H1 (cell line): Measurements from ENCODE around the genes LRRC66, USP46, ERVMER34-1 and RASL11B.

GRCh38 chr4:51858832-51859253 is 15.9 kb downstream of the DCUN1D4 start:
- RRBS = no CpG with 5 or more reads among the region's 2 CpGs
CAGE:
- cytosol, long polyA plus RNA = no peak
- long polyA plus RNA = no peak
- nucleus, long polyA plus RNA = no peak

DNA sequence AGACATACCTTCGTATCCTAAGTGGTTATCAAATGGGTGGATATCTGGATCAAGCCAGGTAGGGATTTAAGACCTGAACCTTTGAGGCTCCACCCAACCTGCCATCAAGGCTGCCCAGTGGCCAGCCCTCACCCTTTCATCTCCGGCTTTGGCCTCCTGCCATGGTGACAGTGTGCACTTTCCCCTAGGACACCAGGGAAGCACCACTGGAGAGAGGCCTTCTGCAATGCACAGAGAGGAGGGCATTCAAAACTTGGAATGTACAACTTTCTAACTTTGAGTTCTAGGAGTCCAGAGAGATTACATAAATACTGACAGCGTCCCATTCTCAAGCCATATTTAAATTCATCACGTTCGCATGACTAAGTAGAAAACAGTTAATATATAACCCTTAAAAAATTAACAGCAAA is at the start of gene LRRC66:
LRRC66 (minus strand) TSS at position 68 of the 410 bp plus-strand sequence.
- RRBS = no CpG with 5 or more reads among the region's 5 CpGs
CAGE:
- cytosol, long polyA plus RNA = no peak
- long polyA plus RNA = no peak
- nucleus, long polyA plus RNA = no peak

- RRBS = no CpG with 5 or more reads among the region's 28 CpGs
CAGE:
- cytosol, long polyA plus RNA = no peak
- long polyA plus RNA = no peak
- nucleus, long polyA plus RNA = no peak
These were observed 509 bp downstream of the SGCB start for GRCh38 chr4:52037476-52038103.

DNA sequence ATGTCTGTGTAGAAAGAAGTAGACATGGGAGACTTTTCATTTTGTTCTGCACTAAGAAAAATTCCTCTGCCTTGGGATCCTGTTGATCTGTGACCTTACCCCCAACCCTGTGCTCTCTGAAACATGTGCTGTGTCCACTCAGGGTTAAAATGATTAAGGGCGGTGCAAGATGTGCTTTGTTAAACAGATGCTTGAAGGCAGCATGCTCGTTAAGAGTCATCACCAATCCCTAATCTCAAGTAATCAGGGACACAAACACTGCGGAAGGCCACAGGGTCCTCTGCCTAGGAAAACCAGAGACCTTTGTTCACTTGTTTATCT is 193.0 kb downstream of the USP46 start:
- RRBS = no CpG with 5 or more reads among the region's 3 CpGs
CAGE:
- cytosol, long polyA plus RNA = no peak
- long polyA plus RNA = no peak
- nucleus, long polyA plus RNA = no peak

GRCh38 chr4:52658935-52659741 is at the start of gene USP46:
TSS of gene USP46 (minus strand) at chr4:52659301.
- RRBS = under 1% methylated on average over 60 of the region's 106 CpGs
CAGE:
- cytosol, long polyA plus RNA = start-site peak on the minus strand at chr4:52659211-52659314, 275 reads
- long polyA plus RNA = no peak
- nucleus, long polyA plus RNA = start-site peak on the minus strand at chr4:52659206-52659304, 358 reads

GRCh38 chr4:52718007-52718768 is 33.0 kb downstream of the ERVMER34-1 start:
- RRBS = no CpG with 5 or more reads among the region's 3 CpGs
CAGE:
- cytosol, long polyA plus RNA = no peak
- long polyA plus RNA = no peak
- nucleus, long polyA plus RNA = no peak

GRCh38 chr4:52750834-52752037 is at the start of gene ERVMER34-1:
TSS of gene ERVMER34-1 (minus strand) at chr4:52751425.
- RRBS = 17% methylated on average over 10 of the region's 96 CpGs
CAGE:
- cytosol, long polyA plus RNA = start-site peak on the minus strand at chr4:52751408-52751462, 44 reads; start-site peak on the minus strand at chr4:52751582-52751623, 55 reads
- long polyA plus RNA = start-site peak on the minus strand at chr4:52751573-52751607, 30 and 48 reads in 2 replicates
- nucleus, long polyA plus RNA = start-site peak on the minus strand at chr4:52751452-52751457, 38 reads; start-site peak on the minus strand at chr4:52751589-52751615, 64 reads

- RRBS = 2% methylated on average over 8 of the region's 82 CpGs
CAGE:
- cytosol, long polyA plus RNA = start-site peak on the minus strand at chr4:52862171-52862182, 21 reads; start-site peak on the plus strand at chr4:52862311-52862317, 692 reads
- long polyA plus RNA = no peak
- nucleus, long polyA plus RNA = no peak
These were observed at the start of gene RASL11B for GRCh38 chr4:52861401-52862386. TSS of gene RASL11B (plus strand) at chr4:52862317.

DNA sequence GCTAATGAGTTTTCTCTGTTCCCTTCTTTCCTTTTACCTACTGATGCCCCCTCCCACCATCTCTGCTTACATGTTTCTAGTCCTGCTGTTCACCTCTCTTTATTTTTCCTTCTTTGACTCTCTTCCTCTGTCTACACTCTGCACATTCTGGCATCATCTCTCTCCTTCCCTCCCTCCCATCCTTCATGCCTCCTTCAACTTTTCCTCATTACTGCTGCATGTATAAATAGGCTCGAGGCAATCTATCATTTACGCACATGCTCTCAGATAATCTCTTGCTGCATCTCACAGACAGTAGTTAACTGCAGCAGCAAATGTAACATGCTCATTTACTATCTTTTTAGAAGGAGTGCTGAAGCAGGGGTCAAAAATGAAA is 127.7 kb downstream of the RASL11B start:
- RRBS = no CpG with 5 or more reads among the region's 2 CpGs
CAGE:
- cytosol, long polyA plus RNA = no peak
- long polyA plus RNA = no peak
- nucleus, long polyA plus RNA = no peak

- RRBS = no CpG with 5 or more reads among the region's 2 CpGs
CAGE:
- cytosol, long polyA plus RNA = no peak
- long polyA plus RNA = no peak
- nucleus, long polyA plus RNA = no peak
These were observed 104.7 kb downstream of the SCFD2 start for GRCh38 chr4:53261119-53261617.

GRCh38 chr4:53557973-53558738 is 33.1 kb downstream of the LNX1 start:
- RRBS = no CpG with 5 or more reads among the region's 12 CpGs
CAGE:
- cytosol, long polyA plus RNA = no peak
- long polyA plus RNA = no peak
- nucleus, long polyA plus RNA = no peak

GRCh38 chr4:53695493-53696419 is 104.5 kb upstream of the LNX1 start:
- RRBS = no CpG with 5 or more reads among the region's 7 CpGs
CAGE:
- cytosol, long polyA plus RNA = no peak
- long polyA plus RNA = no peak
- nucleus, long polyA plus RNA = no peak

- RRBS = no CpG with 5 or more reads among the region's 4 CpGs
CAGE:
- cytosol, long polyA plus RNA = no peak
- long polyA plus RNA = no peak
- nucleus, long polyA plus RNA = no peak
These were observed 14.6 kb upstream of the GSX2 start for GRCh38 chr4:54085233-54085908.

DNA sequence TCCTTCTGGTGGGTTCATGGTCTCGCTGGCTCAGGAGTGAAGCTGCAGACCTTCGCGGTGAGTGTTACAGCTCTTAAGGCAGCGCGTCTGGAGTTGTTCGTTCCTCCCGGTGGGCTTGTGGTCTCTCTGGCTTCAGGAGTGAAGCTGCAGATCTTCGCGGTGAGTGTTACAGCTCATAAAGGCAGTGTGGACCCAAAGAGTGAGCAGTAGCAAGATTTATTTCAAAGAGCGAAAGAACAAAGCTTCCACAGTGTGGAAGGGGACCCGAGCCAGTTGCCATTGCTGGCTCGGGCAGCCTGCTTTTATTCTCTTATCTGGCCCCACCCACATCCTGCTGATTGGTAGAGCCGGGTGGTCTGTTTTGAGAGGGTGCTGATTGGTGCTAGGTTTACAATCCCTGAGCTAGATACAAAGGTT is 54.3 kb downstream of the GSX2 start:
- RRBS = no CpG with 5 or more reads among the region's 13 CpGs
CAGE:
- cytosol, long polyA plus RNA = no peak
- long polyA plus RNA = no peak
- nucleus, long polyA plus RNA = no peak

DNA sequence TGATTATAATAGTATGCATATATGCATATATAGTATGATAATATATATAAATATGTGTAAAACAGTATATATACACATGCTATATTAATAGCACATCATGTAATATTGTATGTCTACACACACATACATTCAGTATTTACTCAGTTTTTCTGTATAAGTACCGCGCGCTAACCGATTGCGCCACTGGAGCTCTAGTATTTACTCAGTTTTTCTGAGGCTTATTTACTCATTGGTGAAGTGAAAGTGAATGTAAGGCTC is 125.6 kb downstream of the KIT start:
- RRBS = no CpG with 5 or more reads among the region's 5 CpGs
CAGE:
- cytosol, long polyA plus RNA = no peak
- long polyA plus RNA = no peak
- nucleus, long polyA plus RNA = no peak

GRCh38 chr4:55123637-55124279 is 1.6 kb downstream of the KDR start:
- RRBS = no CpG with 5 or more reads among the region's 8 CpGs
CAGE:
- cytosol, long polyA plus RNA = no peak
- long polyA plus RNA = no peak
- nucleus, long polyA plus RNA = no peak

GRCh38 chr4:55261238-55261461 is 84.9 kb upstream of the SRD5A3 start:
- RRBS = no CpG with 5 or more reads among the region's 2 CpGs
CAGE:
- cytosol, long polyA plus RNA = no peak
- long polyA plus RNA = no peak
- nucleus, long polyA plus RNA = no peak

DNA sequence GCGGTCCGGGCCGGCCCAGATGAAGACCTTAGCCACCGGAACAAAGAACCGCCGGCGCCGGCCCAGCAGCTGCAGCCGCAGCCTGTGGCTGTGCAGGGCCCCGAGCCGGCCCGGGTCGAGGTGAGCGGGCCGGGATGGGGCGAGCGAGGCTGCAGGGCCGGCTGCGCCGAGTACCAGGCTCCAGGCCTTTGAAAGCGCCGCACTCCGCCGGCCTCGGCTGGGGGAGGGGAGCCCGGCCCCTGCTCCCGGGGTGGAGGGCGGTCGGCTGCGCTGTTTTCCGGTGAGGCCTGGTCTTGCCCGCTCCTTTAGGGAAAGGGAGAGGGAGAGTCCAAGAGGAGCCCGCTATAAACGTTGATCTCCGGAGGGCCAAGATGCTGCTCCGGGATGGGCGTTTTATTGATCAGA is 522 bp downstream of the TMEM165 start:
- RRBS = under 1% methylated on average over 16 of the region's 37 CpGs
CAGE:
- cytosol, long polyA plus RNA = no peak
- long polyA plus RNA = no peak
- nucleus, long polyA plus RNA = no peak

DNA sequence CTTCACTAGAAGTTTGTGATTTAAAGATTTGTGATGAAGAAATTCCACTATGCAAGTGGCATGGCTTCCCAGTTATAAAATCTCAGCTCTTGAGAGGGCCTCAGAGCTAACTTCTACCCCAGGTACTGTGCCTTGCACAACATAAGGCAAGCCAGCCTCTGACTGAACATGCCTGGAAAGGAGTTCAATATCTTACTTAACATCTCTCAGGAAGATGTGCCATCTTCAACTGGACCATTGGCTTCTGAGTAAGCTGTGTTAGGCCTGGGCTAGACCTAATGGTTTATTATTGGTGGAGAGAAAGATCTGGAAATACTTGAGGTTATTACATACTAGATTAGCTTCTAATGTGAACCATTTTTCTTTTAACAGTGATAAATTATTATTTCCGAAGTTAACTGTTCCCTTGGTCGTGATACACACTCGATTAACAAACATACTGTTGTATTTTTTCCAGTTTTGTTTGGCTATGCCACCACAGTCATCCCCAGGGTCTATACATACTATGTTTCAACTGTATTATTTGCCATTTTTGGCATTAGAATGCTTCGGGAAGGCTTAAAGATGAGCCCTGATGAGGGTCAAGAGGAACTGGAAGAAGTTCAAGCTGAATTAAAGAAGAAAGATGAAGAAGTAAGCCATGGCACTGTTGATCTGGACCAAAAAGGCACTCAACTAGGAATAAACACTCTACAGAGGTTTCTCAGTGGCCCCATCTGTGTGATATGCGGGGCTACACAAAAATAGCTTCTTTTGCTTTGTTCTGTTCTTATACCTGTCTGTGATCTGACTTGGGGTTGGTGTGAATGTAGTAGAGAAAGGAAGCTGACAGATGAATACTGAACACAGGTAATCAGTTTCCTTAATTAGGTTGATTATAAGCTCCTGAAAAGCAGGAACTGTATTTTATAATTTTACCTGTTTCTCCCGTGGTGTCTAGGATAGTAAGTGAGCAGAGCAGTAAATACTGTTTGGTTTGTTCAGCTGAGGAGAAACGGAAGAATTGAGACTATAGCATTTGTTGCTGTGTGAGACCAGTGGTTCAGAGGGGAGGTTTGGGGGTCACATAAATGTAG is 21.2 kb downstream of the TMEM165 start:
- RRBS = no CpG with 5 or more reads among the region's 7 CpGs
CAGE:
- cytosol, long polyA plus RNA = no peak
- long polyA plus RNA = no peak
- nucleus, long polyA plus RNA = no peak

DNA sequence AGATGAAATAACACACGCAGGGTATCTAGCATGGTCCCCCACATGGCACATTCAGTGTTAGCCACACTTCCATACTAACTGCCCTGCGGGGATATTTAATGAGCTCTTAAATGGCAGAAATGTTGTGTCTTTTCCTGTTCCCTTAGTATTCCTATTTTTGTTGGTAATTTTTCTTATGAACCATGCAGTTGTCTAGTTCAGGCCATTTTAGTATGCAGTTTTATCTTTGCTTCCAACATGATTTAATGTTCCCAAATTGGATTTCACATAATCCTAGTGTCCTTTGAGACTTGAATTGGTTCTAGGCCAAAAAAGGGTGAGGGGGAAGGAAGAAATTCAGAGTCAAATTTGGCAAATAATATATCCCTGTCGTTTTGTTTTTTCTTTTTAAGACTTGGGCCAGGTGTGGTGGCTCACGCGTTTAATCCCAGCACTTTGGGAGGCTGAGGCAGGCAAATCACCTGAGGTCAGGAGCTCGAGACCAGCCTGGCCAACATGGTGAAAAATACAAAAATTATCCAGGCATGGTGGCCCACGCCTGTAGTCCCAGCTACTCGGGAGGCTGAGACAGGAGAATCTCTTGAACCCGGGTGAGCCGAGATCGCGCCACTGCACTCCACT is 24.9 kb downstream of the TMEM165 start:
- RRBS = no CpG with 5 or more reads among the region's 12 CpGs
CAGE:
- cytosol, long polyA plus RNA = no peak
- long polyA plus RNA = no peak
- nucleus, long polyA plus RNA = no peak